ENCODE results near the gene ZNF507.

GRCh38 chr19:30010906-30011419 is 68.9 kb downstream of the URI1 start:
- PRO-cap, result no peak
- RAMPAGE, long total RNA, 4 experiments, result no peak in any of the 4 experiments

DNA sequence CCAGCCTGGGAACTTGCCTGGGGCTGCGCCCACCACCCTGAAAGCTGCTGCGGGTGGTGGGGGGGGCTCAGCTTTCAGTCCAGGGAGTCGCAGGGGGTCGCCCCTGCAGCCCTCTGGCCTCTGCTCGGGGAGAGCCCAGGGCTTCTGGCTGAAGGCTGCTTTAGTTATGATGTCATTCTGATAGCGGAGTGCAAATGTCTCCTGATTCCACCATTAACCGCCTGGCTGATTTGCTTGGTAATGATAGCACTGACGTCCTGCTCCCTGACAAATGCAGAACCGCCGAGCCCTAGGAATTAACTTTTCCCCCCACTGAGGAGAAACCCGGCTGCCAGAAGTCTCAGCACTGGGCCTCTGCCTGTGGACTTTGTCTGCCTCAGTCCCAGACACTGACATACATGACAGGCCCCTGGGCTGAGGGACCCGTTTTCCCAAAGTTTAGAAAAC is 142.6 kb upstream of the ZNF536 start:
- PRO-cap, result no peak
- RAMPAGE, long total RNA, 4 experiments, result no peak in any of the 4 experiments

- PRO-cap, result no peak
- RAMPAGE, long total RNA, 4 experiments, result no peak in any of the 4 experiments
Observed at GRCh38 chr19:30711376-30711777, 339.2 kb downstream of the ZNF536 start.

DNA sequence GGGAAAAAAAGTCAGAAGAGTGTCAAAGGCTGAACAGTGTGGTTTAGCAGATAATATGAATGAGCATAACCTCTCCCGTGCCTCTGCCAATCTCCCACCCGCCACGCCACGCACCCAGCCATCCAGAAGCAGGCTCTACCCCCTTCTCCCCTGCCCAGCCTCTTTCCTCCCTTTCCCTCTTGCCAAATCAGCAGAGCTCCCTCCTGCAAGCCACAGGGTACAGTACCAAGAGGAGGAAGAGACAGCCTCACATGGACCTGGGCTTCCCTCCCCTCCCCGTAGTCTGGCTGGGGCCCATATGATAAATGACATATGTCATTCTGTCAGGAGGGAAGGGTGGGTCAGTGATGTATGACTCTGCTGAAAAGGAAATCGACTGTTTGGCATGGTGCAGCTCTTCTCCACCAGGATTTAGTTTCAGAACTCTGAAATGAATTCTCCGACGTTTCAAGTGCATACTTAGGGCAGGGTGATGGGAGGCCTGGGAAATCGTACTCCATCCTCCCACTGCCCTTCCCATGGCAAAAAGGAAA is 9.9 kb downstream of the TSHZ3 start:
- PRO-cap, result no peak
- RAMPAGE, long total RNA, 4 experiments, result no peak in any of the 4 experiments

DNA sequence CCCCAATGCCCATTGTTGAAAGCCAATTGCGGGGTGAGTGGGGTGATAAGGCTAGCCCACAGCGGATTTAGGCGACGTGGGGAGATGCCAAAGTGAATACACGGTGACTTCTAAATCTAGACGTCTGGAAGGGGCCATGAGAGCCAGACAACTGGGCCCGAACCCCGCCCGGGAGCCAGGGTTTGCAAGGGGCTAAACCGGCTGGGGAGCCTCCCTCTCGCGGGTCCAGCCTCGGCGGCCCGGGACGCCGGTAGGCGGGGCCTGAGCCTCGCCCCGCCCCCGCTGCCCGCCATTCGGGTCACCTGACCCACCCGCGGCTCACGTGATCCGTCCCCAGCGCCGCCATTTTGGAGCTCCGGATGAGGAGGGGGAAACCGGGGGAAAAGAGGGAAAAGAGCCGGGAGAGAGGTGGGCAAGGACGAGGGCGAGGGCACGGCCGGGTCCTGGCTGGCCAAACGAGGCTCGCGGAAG is at the start of gene ZNF507:
TSS of gene ZNF507 (plus strand) at position 321 of the 471 bp plus-strand sequence.
- PRO-cap, result bidirectional peak, plus-strand start at position 339 of the sequence, minus-strand start at position 234 of the sequence
- RAMPAGE, long total RNA, 4 experiments, result start-site peak on the plus strand in 2 of 4 experiments, centred at positions 328 to 339 of the sequence, 21 to 68 reads per replicate

DNA sequence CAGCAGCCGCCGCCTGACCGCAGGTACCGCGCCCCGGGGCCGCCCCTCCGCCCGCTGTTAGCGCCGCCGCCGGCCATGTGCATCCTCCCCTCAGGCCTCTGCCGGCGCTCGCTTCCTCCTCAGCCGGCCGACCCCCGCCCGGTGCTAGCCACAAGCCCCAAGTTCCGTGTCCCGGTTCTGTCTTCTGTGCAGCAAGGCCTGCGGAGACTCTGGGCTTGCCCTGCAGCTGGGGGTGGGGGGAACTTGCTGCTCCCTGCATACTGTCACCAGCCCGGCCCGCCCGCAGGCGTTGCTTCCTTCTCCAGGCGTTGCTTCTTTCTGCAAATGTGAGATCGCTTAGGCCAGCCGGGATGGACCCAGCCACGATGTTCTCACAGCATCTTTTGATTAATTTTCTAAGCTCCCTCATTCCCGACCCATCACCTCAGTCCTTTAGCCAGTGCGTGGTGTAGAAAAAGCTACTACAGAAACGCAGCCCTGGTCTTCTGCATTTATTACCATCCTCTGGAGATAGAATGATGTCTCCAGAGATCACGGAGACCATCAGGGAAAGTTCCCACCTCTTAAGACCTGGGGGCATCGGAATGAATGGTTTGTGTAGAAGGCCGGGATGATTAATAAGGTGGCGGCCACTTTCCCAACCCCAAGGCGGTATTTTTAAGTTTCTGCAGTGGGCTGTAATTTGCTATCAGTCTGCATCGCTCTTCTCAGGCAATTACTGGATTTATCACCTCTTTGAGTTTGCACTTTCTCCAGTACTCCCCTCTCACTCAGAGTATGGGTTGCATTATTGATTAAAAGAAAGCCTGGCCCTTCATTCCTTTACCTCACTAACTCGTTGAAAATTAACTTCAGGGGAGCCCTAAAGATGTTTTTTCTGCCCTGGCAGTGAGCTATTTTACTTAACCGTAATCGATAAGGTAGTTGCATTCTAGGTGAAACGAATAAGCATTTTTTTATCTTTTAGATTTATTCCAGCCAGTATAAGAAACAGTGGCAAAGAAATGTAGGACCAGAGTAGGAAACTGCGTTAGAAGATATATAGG is 674 bp downstream of the ZNF507 start:
- PRO-cap, result no peak
- RAMPAGE, long total RNA, 4 experiments, result no peak in any of the 4 experiments

- PRO-cap, result no peak
- RAMPAGE, long total RNA, 4 experiments, result start-site peak on the plus strand in 1 of 4 experiments, at chr19:32353017-32354016 at its widest, 39 reads per replicate
Observed at GRCh38 chr19:32353350-32354418, 8.3 kb downstream of the ZNF507 start.

DNA sequence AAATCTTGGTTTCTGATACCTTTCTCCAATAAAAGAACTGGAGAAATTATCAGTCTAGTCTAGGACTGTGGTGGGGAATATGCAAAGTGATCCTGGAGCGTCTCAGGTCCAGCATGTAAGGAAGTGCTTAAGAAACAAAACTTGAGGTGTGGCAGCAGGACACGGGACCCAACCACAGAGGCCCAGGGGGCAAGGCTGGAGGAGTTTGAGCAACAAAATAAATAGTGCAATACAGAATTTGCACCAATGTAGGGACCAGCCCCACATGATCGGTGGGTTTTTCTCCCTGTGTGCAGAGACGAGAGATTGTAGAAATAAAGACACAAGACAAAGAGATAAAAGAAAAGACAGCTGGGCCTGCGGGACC is 29.2 kb upstream of the DPY19L3 start:
- PRO-cap, result no peak
- RAMPAGE, long total RNA, 4 experiments, result no peak in any of the 4 experiments

- PRO-cap, result no peak
- RAMPAGE, long total RNA, 4 experiments, result no peak in any of the 4 experiments
Observed at GRCh38 chr19:32928271-32929083, 43.3 kb downstream of the CEP89 start.

DNA sequence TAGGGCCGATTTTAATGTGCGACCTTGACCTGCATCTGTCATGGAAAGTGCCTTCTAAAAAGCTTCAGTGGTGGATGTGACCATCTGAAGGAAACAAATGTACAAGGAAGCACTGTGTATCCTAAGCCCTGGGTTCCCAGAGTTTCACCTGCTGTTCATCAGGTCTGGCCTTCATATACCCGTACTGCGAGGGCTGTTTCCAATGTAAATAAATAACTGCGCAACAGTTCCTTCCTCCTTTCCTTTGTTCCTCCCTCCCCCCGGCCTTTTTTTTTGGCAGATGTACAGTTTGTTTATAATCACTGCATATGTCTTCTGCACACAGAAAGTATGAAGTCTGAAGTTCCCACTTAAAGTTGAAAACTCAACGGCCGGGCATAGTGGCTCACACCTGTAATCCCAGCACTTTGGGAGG is 5.2 kb downstream of the FAAP24 start:
- PRO-cap, result no peak
- RAMPAGE, long total RNA, 4 experiments, result no peak in any of the 4 experiments

DNA sequence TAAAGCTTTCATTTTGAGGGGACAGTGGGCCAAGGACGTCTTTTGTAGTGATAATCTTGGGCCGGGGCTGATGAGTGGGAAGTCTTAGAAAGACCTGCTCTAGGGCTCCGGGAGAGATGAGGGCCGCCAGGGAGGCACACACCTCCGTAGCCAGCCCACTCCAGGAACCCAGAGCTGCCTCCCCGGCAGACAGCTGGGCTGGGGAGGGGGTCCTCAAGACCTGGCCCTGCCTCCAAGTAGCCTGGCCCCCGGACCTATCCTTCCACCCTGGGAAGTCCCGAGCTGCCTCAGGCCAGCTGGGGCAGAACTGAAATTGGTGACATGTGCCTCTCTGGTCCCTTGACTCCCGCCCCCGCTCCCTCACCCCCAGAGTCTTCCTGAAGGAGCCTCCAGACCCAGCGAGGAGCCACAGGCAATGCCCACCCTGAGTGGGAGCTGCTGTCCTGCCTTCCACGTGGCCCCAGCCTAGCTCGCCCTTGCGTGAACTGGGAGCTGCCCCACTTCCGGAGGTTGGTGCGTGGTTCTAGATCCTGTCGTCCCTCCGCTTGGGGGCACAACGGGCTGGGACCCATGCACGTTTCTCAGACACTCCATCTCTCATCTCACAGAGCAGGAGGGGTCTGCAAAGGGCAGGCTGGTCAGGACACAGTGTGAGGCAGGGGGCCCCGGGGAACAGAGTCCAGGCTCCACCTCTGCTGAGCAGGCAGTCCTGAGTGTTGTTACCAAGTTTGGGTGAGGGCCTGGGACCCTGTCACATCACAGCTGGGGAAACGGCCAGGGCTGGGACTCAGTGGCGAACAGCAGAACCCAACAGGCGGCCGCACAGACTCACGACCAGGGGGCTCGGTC is 34.6 kb downstream of the CEBPA start:
- PRO-cap, result no peak
- RAMPAGE, long total RNA, 4 experiments, result no peak in any of the 4 experiments

- PRO-cap, result no peak
- RAMPAGE, long total RNA, 4 experiments, result no peak in any of the 4 experiments
Observed at GRCh38 chr19:33276165-33276527, 26.2 kb downstream of the CEBPA start.

DNA sequence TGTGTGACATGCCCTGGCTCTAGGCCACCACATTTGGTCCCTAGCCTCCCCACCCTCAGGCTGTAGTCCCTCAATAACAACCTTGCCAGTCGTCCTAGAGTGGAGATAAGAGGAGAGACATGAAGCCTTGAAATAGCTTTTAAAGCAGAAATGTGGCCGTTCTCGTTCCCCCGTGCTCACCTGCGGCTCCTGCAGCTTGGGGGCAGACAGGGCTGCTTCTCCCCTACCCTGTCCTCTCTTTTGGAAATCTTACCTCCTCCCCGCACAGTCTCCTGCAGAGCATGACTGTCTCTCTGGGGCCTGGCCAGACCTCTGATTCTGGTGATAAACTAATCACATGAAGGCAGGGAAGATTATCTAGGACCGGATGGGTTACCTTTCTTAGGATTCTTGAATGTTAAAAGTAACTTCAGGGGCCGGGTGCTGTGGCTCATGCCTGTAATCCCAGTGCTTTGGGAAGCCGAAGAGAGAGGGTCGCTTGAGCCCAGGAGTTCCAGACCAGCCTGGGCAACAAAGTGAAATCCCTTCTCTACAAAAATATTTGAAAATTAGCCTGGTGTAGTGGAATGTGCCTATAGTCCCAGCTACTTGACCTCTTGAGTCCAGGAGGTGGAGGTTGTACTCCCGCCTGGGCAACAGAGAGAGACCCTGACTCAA is 8.2 kb downstream of the CEBPA start:
- PRO-cap, result no peak
- RAMPAGE, long total RNA, 4 experiments, result no peak in any of the 4 experiments

- PRO-cap, result bidirectional peak, plus-strand start at chr19:33376747, minus-strand start at chr19:33376532
- RAMPAGE, long total RNA, 4 experiments, result no peak in any of the 4 experiments
Observed at GRCh38 chr19:33376469-33376915, 3.0 kb downstream of the CEBPG start.

GRCh38 chr19:33376916-33377557 is 3.5 kb downstream of the CEBPG start:
- PRO-cap, result unidirectional peak, plus-strand start at chr19:33377133
- RAMPAGE, long total RNA, 4 experiments, result no peak in any of the 4 experiments

- PRO-cap, result no peak
- RAMPAGE, long total RNA, 4 experiments, result no peak in any of the 4 experiments
Observed at GRCh38 chr19:33422895-33423274, 49.4 kb downstream of the CEBPG start.

GRCh38 chr19:33905875-33906717 is 109.4 kb downstream of the KCTD15 start:
- PRO-cap, result bidirectional peak, plus-strand start at chr19:33906155, minus-strand start at chr19:33906061; unidirectional peak, plus-strand start at chr19:33906613; unidirectional peak, plus-strand start at chr19:33906654
- RAMPAGE, long total RNA, 4 experiments, result start-site peak on the minus strand in 1 of 4 experiments, at chr19:33906009-33906065 at its widest, 9 reads per replicate

GRCh38 chr19:33906718-33907738 is 110.4 kb downstream of the KCTD15 start:
- PRO-cap, result bidirectional peak, plus-strand start at chr19:33906834, minus-strand start at chr19:33906807; bidirectional peak, plus-strand start at chr19:33907269, minus-strand start at chr19:33907216
- RAMPAGE, long total RNA, 4 experiments, result start-site peak on the plus strand in 1 of 4 experiments, at chr19:33906833-33906876 at its widest, 12 reads per replicate

DNA sequence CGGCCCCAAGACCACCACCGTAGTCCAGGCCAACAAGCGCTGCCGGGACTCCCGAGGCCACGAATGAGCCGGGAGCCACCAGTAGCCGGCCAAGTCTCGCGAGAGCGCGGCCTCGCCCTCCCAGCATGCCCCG is 137 bp upstream of the LSM14A start:
- PRO-cap, result bidirectional peak, plus-strand start outside the sequence, minus-strand start at position 65 of the sequence
- RAMPAGE, long total RNA, 4 experiments, result no peak in any of the 4 experiments

DNA sequence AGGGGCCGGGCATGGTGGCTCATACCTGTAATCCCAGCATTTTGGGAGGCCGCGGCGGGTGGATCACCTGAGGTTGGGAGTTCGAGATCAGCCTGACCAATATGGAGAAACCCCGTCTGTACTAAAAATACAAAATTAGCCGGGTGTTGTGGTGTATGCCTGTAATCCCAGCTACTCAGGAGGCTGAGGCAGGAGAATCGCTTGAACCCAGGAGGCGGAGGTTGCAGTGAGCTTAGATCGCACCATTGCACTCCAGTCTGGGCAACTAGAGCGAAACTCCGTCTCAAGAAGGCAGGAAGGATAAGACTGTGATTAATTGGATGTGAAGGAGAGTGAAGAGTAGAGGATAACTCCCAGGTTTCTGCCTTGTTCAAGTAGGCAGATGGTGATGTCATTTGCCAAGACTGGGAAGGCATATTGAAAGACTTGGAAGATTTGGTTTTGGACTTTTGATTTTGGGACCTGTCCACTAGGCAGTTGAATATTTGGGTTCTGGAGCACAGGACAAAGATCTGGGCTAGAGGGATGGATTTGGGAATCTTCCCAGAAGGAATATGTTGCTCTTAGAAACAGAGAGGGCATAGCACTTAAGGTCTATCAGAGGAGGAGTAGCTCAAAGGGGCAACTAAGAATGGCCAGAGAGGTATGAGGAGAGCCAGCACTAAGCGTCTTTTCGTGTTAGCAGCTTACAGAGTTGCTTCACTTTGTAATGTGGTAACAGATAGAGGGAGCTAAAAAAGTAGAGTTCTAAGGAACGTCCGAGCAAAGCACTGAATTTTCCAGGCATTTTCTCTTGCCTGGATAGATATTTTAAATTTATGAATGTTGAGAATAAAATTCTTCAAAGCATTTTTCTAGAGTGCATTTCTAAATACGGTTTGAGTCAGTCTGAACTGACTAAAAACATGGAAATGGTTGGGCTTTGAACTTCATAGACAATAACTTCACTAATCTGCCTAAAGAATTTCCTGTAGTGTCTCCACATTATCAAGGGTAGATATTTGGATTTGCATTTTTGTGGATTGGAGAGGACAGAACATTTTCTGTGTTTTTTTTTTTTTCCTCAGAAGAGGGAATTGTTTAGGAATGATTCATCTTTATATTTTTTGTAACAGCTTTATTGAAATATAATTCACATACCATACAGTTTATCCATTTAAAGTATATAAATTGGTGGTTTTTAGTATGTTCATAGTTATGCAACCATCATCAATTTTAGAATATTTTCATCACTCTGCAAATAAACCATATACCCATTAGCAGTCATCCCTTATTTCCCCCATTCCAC is 20.2 kb downstream of the GARRE1 start:
- PRO-cap, result no peak
- RAMPAGE, long total RNA, 4 experiments, result no peak in any of the 4 experiments

Data from esophagus squamous epithelium (tissue), 4 donors.